ENCODE measurements around a stretch of chr1.

GRCh38 chr1:171141289-171142062, 43.6 kb upstream of the FMO2 start:
- RRBS, result no CpG with 5 or more reads among the region's 5 CpGs

GRCh38 chr1:171160037-171160928, 24.8 kb upstream of the FMO2 start:
- RRBS, result no CpG with 5 or more reads among the region's 3 CpGs

DNA sequence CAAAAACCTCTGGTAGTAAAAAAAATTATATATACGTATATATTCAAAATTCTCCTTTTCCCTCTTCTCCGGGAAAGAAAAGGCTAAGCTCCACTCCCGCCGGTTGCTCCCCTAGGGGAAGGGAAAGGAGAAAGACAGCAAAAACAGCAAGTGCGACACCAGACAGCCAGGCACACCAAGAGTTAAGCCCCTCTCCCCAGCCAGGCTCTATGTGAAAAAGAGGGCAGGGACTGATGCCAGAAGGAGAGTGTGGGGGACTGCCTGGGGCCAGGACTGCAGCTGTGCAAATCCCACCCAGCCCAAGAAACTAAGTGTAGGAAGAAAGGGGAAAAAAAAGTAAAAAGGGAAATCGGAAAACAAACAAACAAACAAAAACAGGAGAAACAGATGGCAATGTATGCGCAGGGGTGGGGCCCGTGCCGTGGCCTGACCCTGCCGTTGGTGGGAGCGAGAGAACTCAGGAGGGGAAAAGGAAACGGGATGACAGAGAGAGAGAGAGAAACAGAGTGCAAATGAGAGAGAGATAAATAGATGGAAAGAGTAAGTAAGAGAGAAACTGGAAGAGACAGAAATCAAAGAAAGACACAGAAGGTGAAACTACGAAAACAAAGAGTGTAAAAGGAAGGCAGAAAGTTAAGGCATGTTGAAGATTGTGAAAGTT, 27.6 kb upstream of the FMO1 start:
- RRBS, result no CpG with 5 or more reads among the region's 13 CpGs

DNA sequence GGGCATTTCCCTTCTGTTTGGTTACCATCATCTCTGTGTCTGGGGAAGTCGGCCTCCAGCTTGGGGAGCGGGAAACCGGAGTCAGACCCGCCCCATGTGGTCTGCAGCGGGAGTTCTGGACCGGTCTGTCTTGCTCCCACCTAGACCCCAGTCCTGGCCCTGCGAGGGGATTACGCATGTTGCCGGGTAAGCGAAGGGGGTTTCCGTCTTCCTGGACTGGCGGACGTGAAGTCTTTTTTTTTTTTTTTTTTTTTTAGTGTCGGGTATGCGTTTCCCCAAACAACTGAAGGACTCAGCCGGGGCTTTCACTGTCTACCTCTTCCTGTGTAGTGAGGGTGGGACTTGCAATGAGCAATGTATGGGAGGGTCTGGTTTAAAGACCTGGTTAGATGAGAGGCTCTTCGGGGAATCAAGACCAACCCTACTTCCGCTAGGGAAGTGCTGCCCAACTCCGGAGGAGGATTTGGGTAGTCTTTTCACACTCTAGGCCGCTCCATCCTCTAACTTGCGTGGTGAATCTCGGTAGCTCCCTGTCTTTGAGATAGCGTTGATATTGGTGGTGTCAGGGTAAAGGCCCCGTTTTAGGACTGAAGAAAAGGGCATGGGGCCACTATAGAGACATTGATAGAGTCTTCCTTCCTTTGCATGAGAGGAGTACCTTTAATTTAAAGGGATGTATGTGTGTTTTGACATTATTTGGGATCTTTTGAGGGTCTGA, 704 bp downstream of the PRRC2C start:
- RRBS, result 2% methylated on average over 9 of the region's 24 CpGs

DNA sequence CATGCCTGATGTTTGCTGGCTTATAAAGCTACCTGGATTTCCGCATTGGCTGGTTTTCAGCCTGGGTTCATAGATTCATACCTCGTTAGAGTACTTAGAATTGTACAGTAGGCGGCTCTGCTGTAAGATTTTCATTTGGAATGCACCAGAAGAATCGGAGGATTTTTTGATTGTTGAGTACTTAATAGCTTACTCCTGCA, 1.2 kb downstream of the PRRC2C start:
- RRBS, result no CpG with 5 or more reads among the region's 4 CpGs

- RRBS, result no CpG with 5 or more reads among the region's 11 CpGs
Observed at GRCh38 chr1:171540067-171540923, 55.0 kb downstream of the PRRC2C start.

GRCh38 chr1:171541767-171542343, 56.5 kb downstream of the PRRC2C start:
- RRBS, result no CpG with 5 or more reads among the region's 7 CpGs

GRCh38 chr1:171600819-171601232, 21.2 kb upstream of the MYOCOS start:
- RRBS, result no CpG with 5 or more reads among the region's 13 CpGs

GRCh38 chr1:172109074-172110025, 268.1 kb downstream of the DNM3 start:
- RRBS, result no CpG with 5 or more reads among the region's 7 CpGs

DNA sequence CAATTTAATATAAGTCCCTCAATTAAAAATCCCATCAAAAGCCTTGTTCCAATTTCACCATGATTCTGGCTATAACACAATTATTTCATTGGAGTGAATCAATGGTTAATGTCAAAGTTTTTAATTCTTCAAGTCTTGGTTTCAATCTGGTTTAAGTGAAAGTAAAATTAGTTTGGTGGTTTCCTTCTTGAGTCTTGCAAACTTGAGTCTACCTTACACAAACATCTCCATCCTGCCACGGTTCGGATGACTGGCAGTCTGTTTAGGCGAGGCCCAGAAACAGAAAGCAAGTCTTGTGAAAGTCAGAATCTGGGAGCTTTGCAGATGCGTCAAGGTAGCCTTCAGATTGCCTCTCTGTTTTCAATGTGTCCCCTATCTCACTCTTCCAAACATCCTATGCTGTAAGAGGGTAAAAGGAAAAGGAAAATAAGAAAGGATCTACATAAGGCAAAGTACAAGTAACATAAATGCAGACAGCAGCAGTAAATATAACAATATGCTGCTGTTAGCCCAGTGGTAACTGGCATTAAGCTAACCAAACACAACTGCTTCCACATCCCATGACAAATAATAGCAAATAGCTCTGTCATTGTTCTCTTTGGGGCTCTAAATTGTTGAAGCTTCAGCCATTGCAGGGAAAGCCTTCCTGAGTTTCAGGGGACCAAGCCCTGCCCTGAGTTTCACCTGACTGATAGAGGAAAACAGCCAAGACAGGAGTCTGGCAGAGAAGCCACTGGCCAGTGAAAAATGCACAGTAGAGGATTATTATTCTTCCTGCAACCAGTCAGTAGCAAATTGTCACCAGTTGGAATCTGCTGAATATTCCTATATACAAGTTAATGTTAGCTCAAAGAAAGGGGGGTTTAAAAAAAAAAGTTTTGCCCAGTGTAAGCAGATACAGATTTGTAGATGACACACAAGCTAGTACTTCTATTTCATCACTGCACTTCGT, 26.2 kb upstream of the C1orf105 start:
- RRBS, result no CpG with 5 or more reads among the region's 5 CpGs

- RRBS, result 90% methylated on average over 2 of the region's 14 CpGs
Observed at GRCh38 chr1:172441866-172442995, 1.6 kb downstream of the PIGC start.

- RRBS, result no CpG with 5 or more reads among the region's 2 CpGs
Observed at GRCh38 chr1:172500252-172500657, 32.7 kb upstream of the SUCO start.

DNA sequence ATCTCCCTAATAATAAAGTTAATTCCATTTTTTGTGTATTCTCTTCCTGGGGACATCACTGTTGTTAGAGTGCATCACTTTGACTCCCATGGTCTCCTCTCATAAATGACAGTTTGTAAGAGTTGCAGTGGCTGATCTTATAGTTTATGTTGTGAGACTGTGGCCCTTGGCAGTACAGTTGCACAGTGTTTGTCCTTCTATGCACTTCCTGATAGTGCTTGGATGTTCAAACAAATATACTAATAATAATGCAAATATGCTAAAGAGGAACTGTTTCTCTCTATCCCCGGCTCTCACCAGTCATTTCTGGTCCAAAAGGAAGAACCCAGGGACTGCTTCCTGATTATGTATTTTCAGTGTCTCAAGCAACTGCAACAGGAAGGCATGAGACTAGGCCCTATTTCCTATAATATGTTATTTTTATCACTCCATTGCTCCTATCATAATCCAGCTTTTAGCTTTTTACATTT, 17.1 kb upstream of the SUCO start:
- RRBS, result no CpG with 5 or more reads among the region's 1 CpG

DNA sequence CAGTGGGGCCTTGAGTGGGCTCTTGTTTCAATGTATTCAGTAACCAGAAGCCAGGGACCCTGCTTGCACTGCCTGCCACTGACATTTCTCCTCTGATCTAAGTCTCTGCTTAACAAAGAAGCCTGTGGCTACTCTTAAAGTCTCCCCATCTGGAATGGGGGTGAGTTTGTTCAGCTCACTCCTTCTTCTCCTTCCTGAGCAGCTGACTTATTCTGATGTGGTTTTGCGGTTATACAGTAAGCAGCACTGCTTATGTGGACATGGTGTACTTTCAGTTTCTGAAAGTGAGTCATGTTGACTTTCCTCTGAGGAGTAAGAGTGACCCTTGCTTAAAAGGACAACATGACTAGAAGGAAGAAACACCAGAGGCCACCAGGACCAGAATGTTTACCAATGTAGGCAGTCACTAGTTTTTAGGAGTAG, 87.4 kb downstream of the FASLG start:
- RRBS, result no CpG with 5 or more reads among the region's 1 CpG

DNA sequence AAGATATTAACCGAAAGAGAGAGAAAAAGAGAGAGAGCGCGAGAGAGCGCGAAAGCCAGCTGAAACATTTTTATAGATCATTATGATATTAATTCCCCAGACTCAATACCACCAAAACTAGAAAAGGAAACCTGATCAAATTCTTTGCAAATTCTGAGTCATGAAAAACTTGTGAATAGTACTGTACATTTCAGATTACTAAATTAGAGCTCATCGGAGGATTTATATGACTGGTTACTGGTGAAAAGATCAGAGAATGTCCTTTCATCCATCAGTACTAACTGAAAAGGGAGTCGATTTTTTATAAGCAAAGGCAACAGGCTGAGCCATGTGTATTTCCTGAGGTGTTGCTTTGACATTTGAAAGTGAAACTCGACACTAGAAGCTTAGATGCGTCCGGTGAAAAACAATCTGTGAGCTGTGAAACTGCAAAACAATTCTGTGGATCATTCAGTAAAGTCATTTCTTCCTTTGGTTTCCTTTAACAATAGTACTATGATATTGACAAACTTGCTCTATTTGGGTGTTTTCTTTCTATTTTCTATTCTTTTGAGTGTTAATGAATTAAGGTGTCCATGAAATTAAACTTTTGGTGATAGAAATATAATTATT, 155.6 kb downstream of the TNFSF18 start:
- RRBS, result no CpG with 5 or more reads among the region's 10 CpGs

DNA sequence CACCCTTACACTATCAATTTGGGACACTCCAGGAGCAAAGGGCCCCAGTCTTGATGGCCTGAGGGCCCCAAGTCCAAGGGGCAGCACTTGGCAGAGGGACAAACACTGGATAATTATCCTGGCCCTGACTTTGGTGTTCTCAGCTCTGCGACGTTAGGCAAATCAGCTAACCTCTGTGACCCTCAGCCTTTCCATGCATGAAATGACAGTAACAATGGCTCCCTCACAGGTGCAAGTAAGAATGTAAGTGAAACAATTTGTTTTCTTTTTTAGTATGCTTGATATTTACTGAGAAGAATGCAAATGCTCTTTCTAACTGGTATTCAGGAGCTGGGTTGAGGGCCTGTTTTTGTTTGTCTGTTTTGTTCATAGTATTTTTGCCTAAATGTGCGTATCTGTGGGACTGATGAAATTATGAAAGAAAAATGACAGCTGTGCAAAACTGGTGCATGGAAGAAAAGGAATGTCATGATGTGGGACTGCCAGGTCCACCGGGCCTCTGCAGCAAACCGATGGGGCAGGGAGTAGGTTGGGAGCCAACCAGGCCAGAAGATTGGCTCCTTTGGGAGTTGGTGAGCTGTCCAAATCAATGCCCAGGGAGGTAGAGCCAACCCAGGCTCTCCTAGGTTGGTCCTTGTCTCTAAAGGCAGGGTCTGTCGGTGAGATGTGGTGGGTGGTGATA, 61.5 kb upstream of the PRDX6 start:
- RRBS, result no CpG with 5 or more reads among the region's 6 CpGs

DNA sequence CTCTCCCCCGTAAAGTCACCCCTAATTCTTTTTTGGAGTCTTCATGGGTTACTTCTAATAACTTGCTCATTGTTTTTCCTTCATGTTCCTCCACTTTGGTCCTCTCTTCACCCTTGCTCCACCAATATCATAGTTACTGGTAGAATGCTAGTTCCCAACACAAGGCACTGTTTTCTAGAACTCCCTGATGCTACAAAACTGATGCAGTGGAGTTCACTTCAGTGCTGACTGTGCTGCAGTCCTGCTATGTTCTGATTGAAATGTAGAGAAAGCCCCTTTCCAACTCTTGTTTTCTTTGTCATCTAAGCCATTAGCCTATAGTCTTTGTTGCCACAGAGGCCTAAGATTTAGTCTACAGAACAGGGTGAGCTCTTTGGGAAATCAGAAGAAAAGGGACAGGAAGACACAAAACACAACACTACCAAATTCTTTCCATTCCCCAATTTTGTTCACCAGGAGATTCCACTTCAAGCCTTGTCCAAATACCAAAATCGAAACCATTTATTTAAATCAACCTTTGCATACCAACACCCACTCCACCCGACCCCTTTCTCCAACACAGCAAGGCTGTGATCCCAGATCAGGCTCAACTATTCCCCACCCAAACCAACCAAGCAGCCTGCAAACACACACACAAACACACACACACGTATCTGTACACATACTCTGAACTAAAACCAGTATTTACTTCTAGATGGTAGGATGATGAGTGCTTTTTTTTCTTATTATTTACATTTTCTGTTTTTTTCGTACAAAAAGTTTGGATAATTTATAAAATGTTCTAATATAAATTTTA, 33.3 kb upstream of the PRDX6 start:
- RRBS, result no CpG with 5 or more reads among the region's 5 CpGs

- RRBS, result no CpG with 5 or more reads among the region's 15 CpGs
Observed at GRCh38 chr1:173733623-173734424, 19.0 kb downstream of the KLHL20 start.

DNA sequence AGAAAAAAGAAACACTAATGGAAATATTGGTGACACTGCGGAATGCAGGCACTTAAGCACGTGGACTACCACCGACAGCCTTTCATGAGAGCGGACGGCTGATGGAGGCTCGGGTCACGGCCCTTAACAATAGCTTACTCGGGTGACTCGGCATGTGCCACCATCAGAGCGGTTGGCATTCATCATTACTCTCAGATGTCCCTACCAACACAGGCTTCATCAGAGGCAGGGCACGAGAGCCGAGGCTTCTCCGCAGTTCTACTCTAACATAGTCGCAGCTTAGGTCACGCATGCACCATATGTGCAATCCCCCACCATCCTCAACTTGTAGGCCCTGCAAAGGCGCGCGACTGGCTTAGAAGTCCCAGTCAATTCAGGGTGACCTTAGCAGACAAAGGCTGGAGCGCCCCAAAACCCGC, 654 bp upstream of the ZBTB37 start:
- RRBS, result no CpG with 5 or more reads among the region's 20 CpGs

DNA sequence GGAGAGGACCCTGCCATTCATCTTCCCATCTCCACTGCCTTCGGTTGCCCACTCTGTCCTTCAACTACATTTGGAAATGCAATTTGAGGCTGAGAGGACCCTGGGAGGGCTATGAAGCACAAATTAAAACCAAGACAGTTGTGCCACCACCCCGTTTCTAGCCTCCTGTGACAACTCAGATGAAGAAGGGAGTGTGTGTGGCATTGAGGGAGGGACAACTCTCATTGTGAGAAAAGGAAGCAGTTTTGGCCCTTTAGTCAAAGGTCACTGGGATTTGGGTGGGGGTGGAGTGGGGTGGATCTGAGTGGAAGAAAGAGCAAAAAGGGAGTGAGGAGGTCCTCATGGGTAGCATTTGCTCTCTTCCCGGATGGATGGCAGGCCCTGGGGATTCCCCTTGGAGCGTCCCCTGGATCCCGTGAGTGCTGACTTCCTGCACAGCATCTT, 579 bp downstream of the SERPINC1 start:
- RRBS, result no CpG with 5 or more reads among the region's 5 CpGs